Breast epithelium (tissue), 2 donors: Measurements from ENCODE around the genes TAS2R16 and GCC1.

GRCh38 chr7:122325389-122325881, 20.9 kb upstream of the FEZF1 start:
- PRO-cap, result no peak
- RAMPAGE, long total RNA, 2 experiments, result no peak in any of the 2 experiments

DNA sequence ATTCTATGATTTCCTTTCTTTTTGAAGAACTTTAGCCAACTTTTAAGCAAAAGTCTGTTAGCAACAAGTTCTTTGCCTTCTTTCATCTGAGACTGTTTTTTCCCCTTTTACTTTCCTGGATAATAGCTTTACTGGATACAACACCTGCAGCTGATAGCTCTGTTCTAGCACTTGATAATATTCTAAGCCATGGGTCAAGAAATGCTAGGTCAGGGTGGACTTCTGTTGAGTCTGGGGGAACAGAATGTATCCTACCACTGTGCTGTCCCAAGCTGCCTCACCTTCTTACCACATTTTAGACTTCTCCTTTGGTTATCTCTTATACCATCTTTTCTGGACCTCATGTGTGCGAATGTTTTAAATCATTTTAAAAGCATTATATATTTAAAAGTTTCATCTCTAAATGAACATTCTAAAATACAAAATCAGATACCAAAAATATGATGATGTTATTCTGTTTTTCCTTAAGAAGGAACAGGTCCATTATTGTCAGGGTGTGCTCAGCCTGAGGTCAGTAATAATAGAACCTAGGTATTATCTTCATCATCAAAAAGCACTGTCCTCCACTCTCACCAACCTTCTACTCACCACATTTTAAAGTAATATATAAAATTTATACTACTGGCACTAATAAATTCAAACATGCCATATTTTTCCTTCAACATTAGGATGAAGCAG, 57.5 kb downstream of the CADPS2 start:
- PRO-cap, result no peak
- RAMPAGE, long total RNA, 2 experiments, result no peak in any of the 2 experiments

GRCh38 chr7:122995543-122996090, at the start of gene TAS2R16:
TAS2R16 (minus strand) TSS chr7:122995700.
- PRO-cap, result no peak
- RAMPAGE, long total RNA, 2 experiments, result no peak in any of the 2 experiments

- PRO-cap, result no peak
- RAMPAGE, long total RNA, 2 experiments, result no peak in any of the 2 experiments
These were observed 103.1 kb downstream of the IQUB start for GRCh38 chr7:123431307-123431598.

DNA sequence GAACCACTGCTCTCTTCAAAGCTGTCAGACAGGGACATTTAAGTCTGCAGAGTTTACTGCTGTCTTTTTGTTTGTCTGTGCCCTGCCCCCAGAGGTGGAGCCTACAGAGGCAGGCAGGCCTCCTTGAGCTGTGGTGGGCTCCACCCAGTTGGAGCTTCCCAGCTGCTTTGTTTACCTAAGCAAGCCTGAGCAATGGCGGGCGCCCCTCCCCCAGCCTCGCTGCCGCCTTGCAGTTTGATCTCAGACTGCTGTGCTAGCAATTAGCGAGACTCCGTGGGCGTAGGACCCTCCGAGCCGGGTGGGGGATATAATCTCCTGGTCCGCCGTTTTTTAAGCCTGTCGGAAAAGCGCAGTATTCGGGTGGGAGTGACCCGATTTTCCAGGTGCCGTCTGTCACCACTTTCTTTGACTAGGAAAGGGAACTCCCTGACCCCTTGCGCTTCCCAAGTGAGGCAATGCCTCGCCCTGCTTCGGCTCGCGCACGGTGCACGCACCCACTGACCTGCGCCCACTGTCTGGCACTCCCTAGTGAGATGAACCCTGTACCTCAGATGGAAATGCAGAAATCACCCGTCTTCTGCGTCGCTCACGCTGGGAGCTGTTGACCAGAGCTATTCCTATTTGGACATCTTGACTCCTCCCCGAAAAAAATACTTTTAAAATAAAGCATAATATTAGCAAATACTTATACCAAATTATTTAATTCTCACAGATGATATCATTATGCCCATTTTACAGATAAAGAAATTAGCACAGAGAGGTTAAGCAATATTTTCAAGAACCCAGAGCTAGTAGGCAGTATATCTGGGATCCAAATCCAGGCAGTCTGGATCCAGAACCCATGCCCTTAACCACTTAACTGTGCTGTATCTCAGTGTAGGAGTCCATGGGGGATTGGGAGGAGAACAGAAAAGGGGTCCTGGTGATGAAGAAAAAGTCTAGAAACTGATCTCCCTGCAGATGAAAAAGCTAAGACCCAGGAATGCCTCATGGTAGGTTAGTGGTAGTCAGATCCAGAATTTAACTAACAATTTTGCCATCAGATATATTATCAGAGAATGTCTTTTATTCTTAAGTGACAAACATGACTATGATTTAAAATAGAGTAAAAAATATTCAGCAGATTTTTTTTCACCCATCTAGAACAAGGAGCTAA, 6.3 kb downstream of the IQUB start:
- PRO-cap, result no peak
- RAMPAGE, long total RNA, 2 experiments, result no peak in any of the 2 experiments

DNA sequence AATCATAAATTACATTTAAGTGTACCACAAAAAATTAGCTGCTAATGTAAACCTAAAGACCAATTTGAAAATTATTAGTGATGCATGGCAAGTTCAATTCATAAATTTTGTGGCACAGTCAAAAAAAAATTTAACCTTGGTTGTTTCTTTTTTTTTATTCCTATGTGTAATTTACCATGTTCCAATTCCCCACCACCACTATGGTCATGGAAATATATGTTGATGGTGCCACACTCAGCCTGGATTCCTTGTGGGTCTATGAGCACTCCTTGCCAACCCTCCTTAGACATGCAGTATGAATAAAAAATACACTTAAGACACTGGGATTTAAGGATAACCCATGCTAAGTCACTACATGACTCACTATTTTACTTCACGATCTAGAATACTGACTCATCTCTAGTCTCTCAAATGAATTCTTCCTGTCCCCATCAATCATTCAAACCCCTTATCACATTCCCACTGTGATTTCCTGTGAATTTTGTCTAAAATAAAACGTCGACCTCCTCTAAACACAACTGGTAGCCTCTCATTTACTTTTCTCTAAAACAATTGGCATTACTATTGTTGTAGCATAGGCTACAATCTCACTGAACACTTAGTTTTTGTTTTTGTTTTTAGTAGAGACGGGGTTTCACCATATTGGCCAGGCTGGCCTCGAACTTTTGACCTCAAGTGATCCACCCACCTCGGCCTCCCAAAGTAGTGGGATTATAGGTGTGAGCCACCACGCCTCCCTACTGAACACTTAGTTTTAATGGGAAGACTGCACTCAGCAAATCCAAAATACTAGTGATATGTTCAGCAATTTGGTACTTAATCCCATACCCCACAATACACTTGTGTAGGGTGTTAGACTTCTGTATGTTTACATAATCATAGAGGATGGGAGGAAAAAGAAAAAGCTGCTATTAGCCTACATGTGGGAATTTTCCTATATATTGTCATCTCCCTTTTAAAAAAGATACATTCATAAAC, 3.8 kb upstream of the IQUB start:
- PRO-cap, result no peak
- RAMPAGE, long total RNA, 2 experiments, result no peak in any of the 2 experiments

- PRO-cap, result no peak
- RAMPAGE, long total RNA, 2 experiments, result no peak in any of the 2 experiments
These were observed 18.0 kb downstream of the LMOD2 start for GRCh38 chr7:123673800-123674003.

GRCh38 chr7:123683826-123684636, 28.4 kb downstream of the LMOD2 start:
- PRO-cap, result no peak
- RAMPAGE, long total RNA, 2 experiments, result no peak in any of the 2 experiments

DNA sequence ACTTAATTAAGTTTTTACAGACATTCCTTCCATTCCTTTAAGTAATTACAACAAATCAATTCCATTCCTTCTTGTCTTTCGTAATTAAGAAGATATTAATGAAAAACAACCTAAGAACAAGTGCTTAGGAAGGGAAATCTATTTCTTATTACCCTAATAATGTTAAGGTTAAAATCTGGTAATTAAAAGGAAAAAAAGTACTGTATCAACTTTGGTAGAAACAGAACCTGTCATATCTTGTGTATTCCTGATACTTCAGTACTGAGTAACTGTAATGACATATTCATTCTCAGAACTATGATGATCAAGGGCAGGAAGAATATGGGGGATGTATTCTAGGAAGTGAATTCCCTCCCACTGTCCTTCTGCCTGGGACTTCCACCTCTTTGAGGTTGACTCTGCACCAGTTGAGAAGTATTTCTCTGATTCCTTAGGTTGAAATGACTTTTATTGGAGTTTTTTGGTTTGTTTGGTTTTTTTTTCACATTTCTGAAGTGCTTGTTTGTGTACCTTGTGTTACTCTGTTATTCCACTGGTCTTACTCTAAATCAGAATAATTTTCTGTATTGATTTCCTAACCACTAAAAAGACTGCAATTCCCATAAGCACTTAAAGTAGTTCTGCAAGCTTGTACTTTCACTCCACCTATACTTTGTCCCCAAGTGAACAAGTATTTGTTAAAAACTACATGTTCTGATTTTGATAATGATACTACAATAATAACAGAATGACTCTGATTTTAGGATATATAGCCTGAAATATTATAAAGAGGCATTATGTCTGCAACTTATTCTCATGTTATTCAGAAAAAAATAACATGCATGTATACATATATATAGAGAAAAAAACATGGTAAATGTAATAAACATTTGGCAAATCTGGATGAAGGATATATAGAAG, 36.9 kb downstream of the WASL start:
- PRO-cap, result no peak
- RAMPAGE, long total RNA, 2 experiments, result no peak in any of the 2 experiments

- PRO-cap, result no peak
- RAMPAGE, long total RNA, 2 experiments, result no peak in any of the 2 experiments
These were observed 29.3 kb downstream of the WASL start for GRCh38 chr7:123719094-123720357.

DNA sequence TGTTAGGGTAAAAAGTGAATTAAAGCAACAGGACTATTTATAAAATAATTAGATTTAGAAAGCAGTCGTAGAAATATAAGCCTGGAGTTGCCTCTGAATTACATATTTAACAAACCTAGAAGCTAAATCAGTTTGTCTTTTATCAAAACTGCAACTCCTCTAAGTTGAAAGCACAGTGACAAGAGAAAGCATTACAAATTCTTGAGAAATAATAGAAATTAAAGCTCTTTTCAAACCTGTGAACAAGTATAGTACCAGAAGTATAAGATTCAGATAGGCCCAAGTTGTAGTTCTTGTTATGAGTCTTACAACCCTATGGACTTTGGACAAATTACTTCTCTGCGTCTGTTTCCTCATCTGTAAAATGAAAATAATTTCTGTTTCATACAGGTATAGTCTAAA, 1.5 kb upstream of the WASL start:
- PRO-cap, result no peak
- RAMPAGE, long total RNA, 2 experiments, result no peak in any of the 2 experiments

- PRO-cap, result no peak
- RAMPAGE, long total RNA, 2 experiments, result no peak in any of the 2 experiments
These were observed 104.4 kb upstream of the POT1 start for GRCh38 chr7:125034062-125034398.

DNA sequence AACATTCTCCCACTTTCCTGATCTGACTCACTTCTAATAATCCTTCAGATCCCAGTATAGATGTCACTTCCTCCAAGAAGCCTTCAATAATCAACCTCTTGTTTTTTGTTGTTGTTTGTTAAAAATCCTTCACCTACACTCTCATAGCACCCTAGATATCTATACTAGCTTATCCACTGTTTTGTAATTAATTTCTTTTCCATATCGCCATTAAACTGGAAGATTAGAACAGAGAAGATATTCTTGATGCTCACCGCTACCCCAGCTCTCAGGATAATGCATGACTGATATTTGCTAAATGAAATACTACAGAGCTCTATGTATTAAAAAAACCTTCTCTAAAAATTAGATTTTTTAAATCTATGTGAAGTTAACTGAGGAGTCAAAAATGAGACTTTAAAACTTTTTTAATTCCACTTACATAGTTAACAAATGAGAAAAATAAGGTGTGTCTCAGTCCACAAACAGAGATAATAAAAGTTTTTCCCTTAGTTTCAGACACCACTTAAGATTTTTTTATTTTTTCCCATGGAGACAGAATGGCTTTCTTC, 12.4 kb downstream of the ZNF800 start:
- PRO-cap, result no peak
- RAMPAGE, long total RNA, 2 experiments, result no peak in any of the 2 experiments

GRCh38 chr7:127392972-127393789, 673 bp upstream of the ZNF800 start:
- PRO-cap, result bidirectional peak, plus-strand start at chr7:127393065, minus-strand start at chr7:127393073
- RAMPAGE, long total RNA, 2 experiments, result no peak in any of the 2 experiments

DNA sequence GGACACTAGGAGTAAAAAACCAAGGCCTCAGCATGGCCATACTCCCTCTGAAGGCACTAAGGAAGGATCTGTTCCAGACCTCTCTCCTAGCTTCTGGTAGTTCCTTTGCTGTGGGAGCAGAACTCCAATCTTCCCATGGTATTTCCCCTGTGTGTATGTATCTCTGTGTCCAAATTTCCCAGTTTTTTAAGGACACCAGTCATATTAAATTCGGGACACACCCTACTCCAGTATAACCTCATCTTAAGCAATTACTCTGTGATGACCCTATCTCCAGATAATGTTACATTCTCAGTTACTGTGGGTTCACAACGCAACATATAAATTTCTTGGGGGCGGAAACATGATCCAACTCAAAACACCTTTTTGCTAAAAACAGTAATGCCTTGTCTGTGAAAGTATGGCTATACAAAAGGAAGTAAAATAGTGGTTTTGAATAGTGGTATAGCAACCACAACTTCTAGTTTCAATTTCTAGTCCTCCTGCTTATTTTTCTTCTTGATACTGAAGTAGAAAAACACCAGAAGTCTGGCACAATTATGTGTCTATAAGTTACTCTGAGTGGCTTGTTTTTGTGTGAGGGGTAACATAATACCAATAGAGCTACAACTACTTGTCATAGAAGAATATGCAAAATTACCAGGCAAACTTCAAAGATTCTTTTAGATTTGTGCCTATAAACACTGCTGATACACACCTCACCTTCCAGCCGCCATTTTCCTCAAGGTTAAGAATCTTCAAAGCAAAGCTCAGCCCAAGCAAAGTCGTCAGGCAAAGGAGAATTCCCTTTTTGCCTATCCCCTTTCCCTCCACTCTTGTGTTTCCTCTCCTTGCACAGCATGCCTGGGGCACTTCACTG, 21.4 kb upstream of the ZNF800 start:
- PRO-cap, result no peak
- RAMPAGE, long total RNA, 2 experiments, result no peak in any of the 2 experiments

DNA sequence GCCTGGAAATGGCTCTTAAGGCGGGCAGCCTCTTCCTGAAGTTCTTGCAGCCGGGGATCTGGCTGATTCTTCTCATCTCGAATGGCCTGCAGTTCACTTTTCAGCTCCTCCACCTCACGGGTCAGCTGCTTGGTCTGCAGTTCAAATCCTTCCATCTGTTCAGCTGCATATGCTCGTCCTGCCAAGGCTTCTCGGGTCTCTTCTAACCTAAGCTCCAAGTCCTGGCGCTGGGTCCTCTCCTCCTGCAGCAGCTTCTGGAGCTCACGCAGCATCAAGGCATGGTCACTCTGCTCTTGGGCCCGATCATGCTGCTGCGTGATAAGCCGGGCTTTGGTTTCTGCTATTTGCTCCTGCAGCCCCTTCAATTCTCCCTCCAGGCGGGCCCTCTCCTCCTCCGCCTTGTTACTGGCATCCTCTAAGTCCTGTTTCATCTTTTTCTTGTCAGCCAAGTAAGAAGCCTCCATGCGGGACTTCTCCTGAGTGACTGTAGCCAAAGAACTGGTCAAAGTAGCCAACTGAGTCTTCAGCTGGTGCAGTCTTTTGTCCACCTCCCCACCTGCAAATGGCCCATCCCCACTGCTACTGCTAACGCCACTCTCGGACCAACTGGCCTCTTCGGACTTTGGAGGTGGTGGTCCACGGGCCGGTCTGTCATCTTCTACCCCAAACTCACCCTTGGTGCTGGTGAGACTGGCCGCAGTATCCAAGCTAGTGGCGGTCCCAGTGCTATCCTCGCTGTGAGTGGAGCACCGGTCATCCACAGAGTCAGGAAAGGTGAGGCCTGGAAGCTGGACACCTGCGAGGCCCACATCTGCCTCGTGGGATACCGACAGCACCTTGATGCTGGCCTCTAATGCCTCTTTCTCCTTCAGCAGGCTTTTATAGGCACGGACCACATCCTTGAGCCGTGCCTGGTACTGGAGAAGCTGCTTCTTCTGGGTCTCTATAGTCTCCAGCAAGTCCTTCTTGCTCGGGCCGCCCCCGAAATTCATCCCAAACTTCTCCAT, 917 bp downstream of the GCC1 start:
- PRO-cap, result no peak
- RAMPAGE, long total RNA, 2 experiments, result no peak in any of the 2 experiments

DNA sequence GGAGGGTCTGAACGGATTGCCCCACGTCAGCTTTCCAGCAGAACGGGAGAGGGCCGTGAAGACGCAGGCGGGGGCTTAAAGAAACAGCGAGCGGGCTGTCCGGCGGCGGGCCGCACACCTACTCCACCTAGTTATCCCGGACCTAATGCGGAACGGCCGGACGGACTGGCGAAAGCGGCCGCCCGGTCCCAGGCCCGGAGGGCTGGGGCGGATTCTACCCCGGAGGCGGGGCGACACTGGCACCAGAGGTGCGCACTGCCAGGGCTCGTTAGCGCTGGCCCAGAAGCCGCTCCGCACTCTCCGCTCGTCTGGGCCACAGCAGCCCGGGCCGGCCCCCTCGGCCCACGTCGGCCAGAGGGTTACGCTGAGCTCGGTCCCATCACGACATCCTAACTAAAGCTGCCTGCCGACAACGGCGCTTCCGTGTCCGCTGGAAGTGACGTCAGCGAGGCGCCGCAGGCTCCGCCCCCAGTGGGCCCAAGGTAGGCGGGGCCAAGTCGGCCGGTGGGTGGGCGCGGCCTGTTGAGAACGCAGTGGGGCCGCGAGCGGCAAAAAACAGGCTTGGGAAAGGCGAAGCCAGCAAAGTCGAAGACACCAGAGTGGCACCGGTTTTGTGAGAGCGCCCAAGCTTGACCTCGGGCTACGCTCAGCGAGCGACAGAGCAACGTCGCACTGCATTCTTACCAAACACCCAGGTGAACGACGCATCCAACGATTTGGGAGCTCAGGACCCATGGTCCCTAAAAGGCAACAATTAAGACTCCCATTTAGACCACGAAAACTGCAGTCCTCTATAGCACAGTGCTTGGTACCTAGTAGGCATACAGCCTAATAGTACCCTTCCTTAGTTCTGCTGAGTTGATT, at the start of gene GCC1:
Gene GCC1 (minus strand): TSS at position 414 of the 864 bp plus-strand sequence.
- PRO-cap, result bidirectional peak, plus-strand start at position 533 of the sequence, minus-strand start at position 395 of the sequence
- RAMPAGE, long total RNA, 2 experiments, result start-site peak on the minus strand in 1 of 2 experiments, centred at position 410 of the sequence, 27 reads per replicate

- PRO-cap, result no peak
- RAMPAGE, long total RNA, 2 experiments, result no peak in any of the 2 experiments
These were observed 97.3 kb downstream of the LRRC4 start for GRCh38 chr7:127933491-127934732.

DNA sequence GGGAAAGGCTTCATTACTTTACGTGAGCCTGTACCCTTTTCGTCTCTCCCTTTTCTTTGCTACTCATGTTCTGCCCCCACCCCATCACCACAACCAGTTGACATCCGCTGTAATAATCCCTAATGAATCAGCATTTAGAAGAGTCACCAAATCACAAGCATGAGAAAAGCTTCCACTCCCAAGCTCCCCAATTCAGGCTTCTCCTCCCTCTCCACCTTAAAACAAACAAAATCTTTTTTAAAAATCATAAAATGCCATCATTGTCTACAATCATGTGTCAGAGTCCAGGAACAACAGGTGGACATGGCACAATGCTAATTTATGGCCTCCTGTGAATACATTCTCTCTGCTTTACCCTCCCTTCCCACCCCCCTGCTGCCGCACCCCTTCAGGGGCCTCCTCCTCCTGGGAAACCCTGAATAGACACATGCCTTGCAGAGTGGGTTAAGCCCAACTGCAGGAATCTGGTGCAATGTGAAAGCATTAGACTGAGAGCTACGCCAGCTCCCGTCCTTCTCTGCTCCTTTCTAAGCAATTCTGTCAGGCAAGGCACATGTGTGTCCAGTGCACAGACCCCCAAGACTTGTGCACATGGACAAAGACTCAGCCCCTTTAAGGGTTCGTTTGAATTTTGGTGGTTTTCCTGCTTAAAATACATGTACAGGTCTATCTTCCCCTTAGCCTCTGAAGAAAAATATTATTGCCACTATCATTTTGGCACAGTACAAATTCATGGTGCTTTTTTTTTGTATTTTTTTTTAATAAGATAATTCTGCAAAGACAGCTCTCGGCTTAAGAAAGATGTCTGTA, 3.6 kb downstream of the LRRC4 start:
- PRO-cap, result no peak
- RAMPAGE, long total RNA, 2 experiments, result no peak in any of the 2 experiments

DNA sequence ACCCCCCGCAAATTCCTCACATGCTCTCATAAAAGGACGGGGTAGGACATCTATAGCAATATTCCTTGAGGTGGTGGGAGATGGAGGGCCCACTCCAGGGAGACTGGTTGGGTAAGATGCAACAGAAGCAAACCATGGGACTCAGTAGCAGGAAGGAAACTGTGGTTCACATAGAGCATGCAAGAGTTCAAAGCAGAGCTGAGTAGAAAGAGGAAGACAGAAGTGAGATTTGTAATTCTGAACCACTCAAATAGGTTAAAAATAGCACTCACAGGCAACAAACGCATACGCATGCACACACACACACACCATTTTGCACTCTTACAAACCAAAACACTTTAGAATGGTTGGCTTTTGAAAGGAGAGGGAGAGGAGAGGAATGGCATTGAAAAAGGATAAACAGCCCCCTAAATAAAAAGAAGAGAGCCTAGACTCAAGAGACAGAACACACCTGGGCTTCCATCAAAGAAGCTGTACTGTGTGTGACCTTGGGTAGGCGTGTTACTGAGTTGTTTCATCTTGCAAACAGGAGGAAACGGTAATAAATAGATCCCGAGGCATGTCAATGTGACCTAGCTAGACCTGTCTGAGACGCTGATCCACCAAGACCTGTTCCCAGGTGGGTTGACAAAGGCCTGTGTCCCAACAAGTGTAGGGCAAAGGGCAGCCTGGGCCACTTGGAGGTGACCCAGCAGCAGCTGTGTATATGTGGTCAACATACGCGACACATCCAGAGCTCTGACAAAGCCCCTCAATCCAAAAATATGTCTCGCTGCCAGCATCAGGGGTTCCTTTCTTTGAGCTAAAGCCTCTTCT, 77.7 kb upstream of the LRRC4 start:
- PRO-cap, result no peak
- RAMPAGE, long total RNA, 2 experiments, result no peak in any of the 2 experiments